ENCODE results near the genes POTEB3, MKRN3, MAGEL2 and NPAP1.

GRCh38 chr15:20384554-20384905, 157.1 kb downstream of the GOLGA6L6 start:
- PRO-cap, result unidirectional peak, plus-strand start at chr15:20384706

- PRO-cap, result no peak
Measured at GRCh38 chr15:21440258-21440937, at the start of gene POTEB3. TSS of gene POTEB3 (minus strand) at chr15:21440499.

DNA sequence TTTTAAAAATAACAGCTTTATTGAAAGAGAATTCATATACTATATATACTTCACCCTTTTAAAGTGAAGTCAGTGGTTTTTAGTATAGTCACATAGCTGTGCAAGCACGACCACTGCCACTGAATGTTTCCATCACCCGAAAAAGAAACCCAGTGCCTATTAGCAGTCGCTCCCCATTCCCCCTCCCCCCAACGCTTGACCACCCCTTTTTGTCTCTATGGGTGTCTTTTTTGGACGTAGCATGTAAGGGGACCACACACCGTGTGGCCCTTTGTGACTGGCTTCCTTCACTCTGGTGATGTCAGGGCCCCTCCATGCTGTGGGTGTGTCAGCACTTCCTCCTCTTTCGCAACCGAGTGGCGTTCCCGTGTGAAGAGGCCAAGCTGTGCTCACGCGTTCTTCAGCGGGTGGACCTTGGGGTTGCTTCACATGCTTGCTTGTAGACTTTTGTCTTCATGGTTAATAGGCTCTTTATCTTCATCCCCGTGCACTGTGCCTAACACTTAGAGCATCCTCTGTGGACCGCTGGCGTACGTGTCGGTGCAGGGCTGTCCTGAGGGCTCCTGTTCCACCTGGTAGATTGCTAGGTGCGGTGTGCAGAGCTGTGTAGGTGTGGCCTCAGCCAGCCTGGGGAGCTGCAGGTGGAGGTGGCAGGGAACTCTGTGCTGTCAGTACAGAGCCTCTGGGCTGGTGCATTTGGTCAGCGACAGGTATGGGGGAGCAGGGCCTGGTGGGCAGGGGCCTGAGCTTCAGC, 168.2 kb downstream of the OR4N4 start:
- PRO-cap, result no peak

DNA sequence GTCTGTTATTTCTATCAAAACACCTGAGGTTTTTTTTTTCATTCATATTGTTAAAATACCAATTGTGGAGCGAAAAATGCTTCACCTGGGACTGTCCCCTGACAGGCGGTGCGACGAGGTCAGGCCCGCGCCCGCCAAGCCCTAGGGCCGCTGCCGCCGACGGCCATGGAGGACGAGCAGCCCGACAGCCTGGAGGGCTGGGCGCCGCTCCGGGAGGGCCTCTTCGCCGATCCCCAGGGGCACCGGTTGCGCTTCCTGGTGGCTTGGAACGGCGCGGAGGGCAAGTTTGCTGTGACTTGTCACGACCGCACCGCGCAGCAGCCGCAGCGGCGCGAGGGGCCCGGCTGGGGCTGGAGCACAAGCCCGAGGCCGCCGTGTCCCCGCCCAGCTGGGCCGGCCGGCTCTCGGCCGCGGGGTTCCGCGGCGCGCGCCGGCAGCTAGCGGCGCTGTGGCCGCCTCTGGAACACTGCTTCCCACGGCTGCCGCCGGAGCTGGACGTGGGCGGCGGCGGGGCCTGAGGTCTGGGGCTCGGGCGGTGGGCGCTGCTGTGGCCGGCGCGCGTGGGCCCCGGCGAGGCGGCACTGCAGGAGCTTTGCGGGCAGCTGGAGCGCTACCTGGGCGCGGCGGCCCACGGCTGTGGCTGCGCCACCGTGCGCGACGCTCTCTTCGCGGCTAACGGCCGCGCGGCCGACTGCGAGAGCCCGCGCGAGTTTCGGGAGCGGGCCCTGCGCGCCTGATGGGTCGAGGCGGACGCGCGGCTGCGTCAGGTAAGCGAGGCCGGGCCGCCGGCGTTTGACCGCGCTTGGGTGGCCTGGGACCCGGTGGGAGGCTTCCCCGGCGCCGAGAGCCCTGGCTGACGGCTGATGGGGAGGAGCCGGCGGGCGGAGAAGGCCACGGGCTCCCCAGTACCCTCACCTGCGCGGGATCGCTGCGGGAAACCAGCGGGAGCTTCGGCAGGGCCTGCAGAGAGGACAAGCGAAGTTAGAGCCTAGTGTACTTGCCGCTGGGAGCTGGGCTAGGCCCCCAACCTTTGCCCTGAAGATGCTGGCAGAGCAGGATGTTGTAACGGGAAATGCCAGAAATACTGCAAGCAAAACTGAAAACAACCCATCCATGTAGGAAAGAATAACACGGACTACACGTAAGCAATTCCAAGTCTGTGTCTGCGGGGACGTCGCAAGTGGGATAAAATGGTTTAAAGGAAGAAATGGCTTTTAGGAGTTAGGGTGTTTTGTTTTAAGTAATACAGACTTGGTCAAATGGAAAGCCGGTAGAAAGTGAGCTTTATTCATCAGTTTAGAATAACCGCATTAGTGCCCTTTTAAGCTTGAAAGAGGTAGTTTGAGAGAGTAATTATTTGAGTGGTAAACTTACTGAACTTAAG, 121.8 kb upstream of the NIPA1 start:
- PRO-cap, result no peak

GRCh38 chr15:22729055-22729487, 57.4 kb upstream of the NIPA1 start:
- PRO-cap, result no peak

- PRO-cap, result no peak
Measured at GRCh38 chr15:22891504-22891909, 53.0 kb downstream of the NIPA2 start.

DNA sequence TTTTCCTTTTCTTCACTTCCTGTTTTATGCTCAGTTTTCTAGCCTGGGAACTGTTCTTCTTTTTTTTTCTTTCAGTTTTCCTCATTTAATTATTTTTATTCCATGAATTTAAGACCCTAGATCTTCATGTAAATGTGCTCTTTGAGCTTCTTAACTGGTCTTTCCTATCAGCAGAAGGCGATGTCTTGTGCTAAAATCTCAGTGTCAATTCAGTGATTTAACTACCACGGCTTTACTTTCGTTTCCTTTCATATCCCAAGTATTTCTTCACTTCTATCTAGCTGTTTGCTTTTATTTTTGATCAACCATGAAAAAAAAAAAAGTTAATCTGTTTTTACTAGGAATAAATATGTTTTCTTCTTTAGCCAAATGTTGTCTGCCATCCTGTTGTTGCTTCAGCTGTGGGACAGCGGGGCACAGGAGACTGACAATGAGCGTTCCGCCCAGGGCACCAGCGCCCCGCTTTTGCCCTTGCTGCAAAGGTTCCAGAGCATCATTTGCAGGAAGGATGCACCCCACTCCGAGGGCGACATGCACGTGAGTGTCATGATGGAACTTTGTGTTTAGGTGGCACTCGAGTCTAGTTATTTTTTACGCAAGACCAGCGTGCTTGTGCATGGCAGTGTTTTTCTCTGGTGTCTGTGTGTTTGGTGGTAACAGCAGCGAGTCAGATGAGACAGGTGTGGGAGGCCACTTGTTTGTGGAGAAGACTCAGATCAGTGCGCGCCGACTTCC, 23.4 kb downstream of the GOLGA6L26 start:
- PRO-cap, result no peak

DNA sequence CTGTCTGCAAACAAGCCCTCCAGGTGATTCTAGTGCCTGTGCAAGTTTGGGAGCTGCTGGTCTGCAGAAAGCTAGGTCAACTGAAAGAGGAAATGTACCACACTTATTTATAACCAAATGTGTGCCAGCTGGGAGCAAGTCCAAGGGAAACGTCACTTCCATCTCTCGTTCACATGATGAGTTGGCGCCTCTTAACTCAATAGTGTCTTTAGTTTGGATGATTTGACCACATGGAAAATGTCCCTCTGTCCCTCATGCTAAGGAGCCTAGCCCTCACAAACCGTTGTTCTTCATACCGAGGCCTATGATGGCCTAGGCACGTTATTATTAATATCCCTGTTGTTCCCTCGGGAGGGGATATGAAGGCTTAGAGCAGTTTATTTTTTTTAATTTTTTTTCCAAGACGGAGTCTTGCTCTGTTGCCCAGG, 43.3 kb downstream of the GOLGA8S start:
- PRO-cap, result no peak

DNA sequence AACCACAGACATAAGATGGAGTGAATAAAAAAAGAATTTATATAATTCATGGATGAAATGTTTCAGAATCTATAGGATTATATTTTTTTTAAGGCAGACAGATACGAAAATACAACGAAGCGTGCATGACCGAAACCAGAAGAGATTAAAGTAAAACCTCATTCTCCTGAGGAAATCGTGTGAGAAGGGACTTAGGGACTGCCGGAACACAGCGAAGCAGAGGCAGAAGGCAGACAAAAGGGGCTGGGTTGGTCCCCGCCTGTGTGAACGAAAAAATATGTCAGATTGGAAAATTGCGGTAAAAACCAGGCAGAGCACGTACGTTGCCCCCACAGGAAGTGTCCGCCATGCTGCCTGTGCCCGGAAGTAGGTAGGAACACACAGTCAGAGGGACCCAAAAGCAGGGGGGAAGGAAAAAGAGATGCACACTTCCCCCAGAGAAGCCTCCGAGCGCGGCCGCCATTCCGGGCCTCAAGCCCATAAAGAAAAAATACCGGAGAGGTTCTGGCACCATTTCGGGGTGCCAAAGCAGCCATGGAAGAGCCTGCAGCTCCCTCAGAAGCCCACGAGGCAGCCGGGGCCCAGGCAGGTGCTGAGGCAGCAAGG, at the start of gene MKRN3:
TSS of gene MKRN3 (plus strand) at position 426 of the 606 bp plus-strand sequence.
- PRO-cap, result bidirectional peak, plus-strand start at position 426 of the sequence, minus-strand start at position 277 of the sequence

- PRO-cap, result unidirectional peak, minus-strand start at chr15:23647856
Measured at GRCh38 chr15:23647436-23648468, at the start of gene MAGEL2. TSS of gene MAGEL2 (minus strand) at chr15:23647867.

DNA sequence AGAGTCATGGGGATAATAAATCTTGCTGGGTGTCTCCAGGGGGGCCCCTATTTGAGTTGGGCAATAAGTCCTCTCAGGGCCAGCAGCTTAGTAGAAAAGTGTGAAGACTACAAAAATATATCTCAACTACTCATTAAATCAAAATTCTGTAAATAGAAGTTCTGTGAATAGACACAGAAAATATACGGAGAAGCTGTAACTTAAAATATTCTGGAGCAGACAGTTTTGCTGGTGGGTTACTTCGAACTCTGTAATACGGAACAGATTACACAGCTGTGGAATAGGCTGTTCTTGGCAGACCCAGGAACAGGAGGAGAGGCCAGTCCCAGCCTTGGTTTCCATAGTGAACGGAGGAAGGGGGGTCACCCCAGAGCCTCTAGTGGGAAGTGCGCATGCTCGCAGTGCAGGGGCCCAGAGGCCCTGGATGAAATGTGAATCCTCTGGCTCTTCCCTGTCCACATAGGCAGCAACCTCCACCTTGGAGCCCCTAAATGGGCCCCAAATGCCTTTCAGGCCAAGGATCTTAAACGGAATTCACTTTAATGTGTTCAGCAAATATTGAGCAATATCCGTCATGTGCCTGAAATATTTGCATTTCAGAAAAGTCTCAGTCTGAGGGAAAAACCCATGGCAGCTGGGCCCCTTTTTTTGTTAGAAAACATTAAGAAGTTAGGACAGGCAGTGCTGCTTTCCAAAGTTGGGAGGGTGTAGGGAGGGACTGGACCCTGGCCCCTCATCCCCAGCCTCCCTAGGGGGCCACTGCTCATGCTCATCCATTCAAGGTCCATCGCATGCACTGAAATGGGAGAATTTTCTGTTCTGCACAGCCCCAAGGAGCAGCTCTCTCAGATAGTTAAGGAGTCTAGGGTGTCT, 3.3 kb upstream of the NDN start:
- PRO-cap, result no peak

- PRO-cap, result no peak
Measured at GRCh38 chr15:23756945-23757199, 69.8 kb upstream of the NDN start.

DNA sequence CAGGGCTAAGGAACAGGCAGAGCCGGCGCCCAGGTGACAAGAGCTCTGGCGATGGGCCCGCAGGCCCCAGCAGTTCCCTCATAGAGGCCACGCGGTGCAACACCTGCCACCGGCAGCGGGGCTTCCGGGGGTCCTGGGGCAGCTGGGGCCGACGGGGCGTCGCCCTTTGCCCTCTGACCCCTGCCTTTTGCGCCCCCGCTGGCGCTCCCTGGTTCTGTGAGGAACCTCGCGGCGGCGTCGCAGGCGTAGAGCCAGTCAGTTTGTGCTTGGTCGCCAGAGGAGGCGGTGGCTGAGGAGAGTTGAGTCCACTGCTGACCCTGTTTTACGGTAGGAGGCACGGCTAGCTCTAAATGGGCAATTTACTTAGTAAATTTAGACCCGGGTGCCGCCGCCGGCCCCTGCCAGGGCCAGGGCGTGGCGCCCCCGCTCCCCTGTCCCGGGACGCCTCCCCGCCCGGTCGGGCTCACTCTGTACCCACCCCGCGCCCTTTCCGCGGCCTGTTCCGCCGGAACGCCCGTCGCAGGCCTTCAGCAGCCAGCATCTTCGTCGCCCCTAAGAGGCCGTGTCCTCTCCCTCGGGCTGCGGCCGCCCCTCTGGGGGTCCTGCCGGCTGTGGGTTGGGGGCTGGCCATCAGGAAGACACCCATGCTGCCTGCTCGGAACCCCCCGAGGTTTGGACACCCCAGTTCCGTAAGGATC, at the start of gene NPAP1:
TSS of gene NPAP1 (plus strand) at position 258 of the 698 bp plus-strand sequence.
- PRO-cap, result no peak

DNA sequence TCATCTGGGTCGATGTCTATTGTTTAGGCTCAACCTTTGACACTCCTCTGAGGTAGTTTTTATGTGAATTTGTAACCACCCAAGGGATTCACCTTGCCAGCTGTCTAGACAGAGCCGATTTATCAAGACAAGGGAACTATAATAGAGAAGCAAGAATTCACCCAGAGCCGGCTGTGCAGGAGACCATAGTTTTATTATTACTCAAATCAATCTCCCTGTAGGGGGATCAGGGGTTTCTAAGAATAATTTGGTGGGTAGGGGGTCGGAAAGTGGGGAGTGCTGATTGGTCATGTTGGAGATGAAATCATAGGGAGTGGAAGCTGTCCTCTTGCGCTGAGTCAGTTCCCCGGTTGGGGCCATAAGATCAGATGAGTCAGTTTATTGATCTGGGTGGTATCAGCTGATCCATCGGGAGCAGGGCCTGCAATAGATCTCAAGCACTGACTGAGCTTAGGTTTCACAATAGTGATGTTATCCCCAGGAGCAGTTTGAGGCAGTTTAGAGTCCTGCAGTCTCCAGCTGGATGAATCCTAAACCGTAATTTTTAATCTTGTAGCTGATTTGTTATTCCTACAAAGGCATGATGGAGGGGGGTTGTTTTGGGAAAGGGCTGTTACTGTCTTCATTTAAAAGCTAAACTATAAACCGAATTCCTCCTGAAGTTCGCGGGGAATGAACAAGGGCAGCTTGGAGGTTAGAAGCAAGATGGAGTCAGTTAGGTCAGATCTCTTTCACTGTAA, 97.0 kb upstream of the SNRPN start:
- PRO-cap, result no peak

GRCh38 chr15:25111701-25111940, 156.8 kb downstream of the SNRPN start:
- PRO-cap, result no peak

GRCh38 chr15:25338599-25339422, 100.0 kb downstream of the UBE3A start:
- PRO-cap, result no peak

GRCh38 chr15:25375205-25375855, 63.5 kb downstream of the UBE3A start:
- PRO-cap, result no peak

DNA sequence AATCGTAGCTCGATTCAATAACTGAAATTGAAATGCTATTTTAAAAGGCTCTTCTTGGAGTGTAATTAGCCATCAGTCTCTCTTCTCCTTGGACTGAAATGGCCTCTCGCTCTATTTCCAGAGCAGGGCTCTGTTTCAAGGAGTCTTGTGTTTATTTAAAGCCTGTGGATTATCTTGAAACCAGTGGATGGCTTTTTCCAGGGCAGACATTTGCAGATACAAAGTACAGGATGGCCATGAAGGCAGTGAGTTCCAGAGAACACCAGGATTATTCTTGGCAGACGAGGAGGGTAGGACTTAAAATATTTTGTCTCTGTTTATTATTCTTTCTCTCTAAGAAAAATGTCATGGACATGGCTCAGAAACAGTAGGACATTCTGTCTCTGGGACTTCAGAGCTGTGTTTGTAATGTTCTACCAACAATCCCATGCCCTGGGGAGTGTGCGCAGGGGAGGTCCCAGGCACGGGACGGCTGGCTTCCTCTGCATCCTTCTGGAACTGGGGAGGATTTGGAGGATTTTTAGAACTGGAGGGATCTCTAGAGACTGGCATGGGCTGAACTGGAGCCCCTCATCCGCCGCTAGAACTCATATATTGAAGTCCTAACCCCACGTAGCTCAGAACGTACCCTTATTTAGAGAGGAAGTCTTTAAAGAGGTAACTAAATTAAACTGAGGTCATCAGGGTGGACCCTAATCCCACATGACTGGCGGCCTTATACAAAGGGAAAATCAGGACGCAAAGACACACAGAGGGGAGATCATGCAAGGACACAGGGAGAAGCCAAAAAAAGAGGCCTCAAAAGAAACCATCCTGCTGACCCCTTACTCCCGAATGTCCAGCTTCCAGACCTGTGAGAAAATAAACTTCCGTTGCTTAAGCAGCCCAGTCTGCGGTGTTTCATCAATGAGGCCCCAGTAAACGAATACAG, 125.8 kb downstream of the ATP10A start:
- PRO-cap, result no peak

DNA sequence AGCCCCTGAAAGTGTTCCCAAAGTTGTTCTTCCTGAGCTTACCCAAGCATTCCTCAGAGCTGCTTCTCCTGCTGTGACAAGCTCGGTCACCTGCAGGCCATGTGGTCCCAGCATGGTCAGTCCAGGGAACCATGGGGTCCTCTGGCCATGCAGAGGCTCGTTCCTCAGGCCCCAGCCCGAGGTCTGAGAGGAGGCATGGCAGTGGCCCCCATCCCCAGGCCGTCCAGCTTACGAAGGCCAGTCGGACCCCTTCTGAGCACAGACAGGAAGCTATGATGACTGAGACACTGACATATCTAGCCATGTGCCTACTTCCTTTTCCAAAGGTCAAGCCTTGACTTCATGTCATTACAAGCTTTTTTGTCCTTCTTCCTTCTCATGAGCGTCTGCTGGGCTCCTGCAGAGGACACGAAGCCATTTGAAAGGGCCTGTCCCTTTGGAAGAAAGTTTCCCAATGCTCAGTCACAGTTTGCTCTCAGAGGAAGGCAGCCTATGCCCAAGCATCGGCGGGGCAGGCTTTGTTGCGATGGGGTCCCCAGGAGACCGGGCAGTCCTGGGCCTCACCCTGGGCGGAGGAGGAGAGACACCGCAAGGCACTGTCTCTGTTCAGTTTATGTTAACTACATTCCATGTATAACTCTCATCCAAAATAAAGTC, 79.3 kb downstream of the ATP10A start:
- PRO-cap, result no peak

DNA sequence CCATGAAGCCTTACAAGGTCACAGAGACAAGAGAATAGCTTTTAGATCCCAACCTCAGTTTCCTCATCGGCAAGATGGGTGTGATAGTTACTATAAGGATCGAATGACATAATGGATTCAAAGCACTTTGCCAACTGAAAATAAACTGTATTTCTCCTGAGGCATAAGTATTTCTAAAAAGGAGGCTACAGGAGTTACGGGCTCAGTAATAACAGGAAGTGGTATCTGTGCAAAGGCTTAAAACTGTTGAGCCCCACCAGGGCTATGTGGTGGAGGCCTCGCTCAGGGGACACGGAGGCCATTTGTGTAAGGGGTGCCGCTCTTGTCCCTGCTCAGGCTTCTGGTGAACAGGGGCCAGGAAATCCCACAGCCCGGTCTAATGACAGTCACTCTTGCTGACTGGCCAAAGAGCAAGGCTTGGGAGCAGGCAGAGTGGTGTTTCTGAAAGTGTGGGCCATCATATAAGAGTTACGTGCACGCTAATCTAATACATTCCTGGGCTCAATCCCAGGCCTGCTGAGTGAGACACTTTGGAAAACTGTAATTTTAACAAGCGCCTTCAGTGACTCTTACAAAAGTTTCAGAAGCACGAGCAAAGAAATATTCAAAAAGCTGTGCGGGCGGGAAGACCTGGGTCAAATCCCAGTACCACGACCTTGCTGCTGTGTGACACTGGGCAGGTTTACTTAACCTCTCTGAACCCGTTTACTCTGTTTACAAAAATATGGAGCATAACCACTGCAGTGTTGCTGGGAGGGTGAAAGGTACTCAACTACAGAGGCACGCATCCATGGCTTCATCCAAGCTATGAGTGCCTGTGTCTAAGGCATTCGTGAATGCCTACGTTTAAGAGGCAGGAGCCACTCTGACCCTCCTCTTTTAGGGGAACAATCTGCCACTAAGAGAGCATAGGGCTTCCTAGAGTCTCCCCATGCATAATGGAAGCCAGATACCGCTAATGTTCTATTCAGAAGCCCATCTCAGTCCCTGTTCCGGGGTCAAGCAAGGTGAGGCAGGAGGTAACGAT, 2.1 kb downstream of the ATP10A start:
- PRO-cap, result no peak